K562 (cell line): Measurements from ENCODE around the genes JAK2, RIC1, MLANA and UHRF2.

DNA sequence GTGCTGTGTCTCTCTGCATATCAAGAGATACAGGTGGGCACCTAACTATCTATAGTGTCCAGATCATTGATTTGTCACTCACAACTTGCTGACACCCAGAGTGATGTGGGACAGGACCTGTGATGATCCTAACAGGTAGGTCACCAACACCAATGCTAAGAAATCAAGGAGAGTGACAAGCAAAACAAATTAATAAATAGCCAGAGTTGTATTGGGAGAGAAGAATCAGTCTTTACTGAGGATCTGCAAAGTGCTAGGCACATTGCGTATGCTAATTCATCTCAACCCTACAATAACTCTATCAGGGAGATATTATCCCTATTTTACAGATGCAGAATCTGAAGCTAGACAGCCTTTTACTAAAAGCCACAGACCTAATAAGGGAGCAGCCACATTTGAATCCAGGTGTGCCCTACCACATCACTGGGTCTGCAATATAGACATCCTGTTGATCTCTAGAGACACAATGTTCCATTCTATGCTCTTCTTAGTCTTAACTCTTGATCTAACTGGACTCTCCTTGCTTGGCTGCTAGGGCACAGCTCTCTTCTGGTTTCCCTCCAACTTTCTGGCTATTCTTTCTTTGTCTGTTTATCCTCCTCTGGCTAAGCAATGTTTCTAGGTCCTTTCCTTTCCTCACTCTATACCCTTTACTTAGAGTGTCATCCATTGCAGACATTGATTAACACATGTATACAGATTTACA is 1.3 kb upstream of the SPATA6L start:
- RAMPAGE, long total RNA, result no peak
- RRBS, result no CpG with 5 or more reads among the region's 1 CpG
PRO-cap:
- standard, result no peak
- CoPRO, capped RNA only, 2 experiments, result no peak in any of the 2 experiments
- CoPRO, capped and uncapped RNA, 2 experiments, result no peak in any of the 2 experiments
- CoPRO, uncapped RNA only, 2 experiments, result no peak in any of the 2 experiments
CAGE:
- cytosol, long polyA plus RNA, result no peak
- long polyA plus RNA, result no peak
- nucleolus, long total RNA, result no peak
- nucleus, long polyA plus RNA, result no peak

DNA sequence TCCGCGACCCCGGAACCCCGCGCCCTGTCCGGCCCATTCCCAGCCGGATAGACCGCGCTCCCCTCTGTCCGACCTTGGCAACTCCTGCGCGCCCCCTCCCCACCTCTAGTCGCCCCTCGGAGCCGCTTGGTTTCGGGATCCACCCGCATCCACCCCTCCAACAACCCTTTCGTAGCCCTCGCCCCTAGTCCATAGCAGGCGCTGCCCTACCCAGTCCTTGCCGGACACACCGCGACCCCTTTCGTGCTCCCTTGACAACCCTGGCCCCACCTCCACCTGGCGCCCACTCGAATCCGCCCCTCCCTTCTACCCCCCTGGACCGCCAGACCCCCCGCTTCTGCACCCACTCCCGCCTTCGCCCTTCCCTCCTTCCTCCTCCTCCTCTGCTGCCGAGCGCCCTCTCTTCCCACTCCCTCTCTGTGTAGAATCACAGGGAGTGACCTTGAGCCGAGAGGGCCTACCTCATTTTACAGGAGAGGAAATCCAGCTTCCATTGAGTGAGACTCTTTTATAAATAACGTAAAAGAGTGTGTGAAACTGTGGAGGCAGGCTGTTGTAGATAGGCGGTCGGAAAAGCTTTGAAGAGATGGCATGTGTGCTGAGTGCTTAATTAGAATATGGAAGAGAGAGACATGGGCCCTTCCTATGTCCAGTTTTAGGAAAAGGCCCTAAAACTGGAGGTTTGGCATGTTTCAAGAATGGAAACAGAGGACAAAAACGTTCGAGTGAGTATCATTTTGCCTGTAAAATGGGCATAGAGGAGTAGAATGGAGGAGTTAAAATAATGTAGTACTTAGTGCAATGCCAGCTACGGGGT is 717 bp upstream of the AK3 start:
- RAMPAGE, long total RNA, result no peak
- RRBS, result 2% methylated on average over 3 of the region's 40 CpGs
PRO-cap:
- standard, result bidirectional peak, plus-strand start at position 430 of the sequence, minus-strand start at position 372 of the sequence
- CoPRO, capped RNA only, 2 experiments, result no peak in any of the 2 experiments
- CoPRO, capped and uncapped RNA, 2 experiments, result no peak in any of the 2 experiments
- CoPRO, uncapped RNA only, 2 experiments, result no peak in any of the 2 experiments
CAGE:
- cytosol, long polyA plus RNA, result no peak
- long polyA plus RNA, result no peak
- nucleolus, long total RNA, result no peak
- nucleus, long polyA plus RNA, result no peak

- RAMPAGE, long total RNA, result no peak
- RRBS, result 4% methylated on average over 13 of the region's 47 CpGs
PRO-cap:
- standard, result bidirectional peak, plus-strand start at chr9:4792944, minus-strand start at chr9:4792673
- CoPRO, capped RNA only, 2 experiments, result peak in 2 of 2 experiments; most common minus-strand start chr9:4792673 (in 2)
- CoPRO, capped and uncapped RNA, 2 experiments, result peak in 2 of 2 experiments; most common minus-strand start chr9:4792673 (in 2)
- CoPRO, uncapped RNA only, 2 experiments, result no peak in any of the 2 experiments
CAGE:
- cytosol, long polyA plus RNA, result no peak
- long polyA plus RNA, result no peak
- nucleolus, long total RNA, result no peak
- nucleus, long polyA plus RNA, result no peak
Measured at GRCh38 chr9:4792170-4792841, 438 bp upstream of the RCL1 start.

DNA sequence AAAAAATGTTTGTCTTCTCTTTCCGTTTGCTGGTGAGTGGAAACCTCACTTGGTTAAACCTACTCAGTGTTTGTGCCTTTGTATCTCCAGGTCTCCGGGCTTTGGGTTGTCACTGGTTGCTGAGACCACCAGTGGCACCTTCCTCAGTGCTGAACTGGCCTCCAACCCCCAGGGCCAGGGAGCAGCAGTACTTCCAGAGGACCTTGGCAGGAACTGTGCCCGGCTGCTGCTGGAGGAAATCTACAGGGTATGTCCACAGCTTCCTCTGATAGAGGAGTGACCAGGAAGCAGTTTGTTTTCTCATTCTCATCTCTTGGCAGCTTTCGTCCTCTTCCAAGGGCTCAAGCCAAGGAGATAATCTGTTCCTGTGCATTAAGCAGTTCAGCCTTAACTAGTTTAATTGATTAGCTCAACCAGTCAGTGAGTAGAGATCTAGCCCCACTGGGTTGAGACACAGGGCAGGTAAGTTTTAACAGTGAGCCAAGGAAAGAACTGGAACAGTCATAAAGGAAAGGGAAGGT is 51.8 kb downstream of the RCL1 start:
- RAMPAGE, long total RNA, result no peak
- RRBS, result no CpG with 5 or more reads among the region's 4 CpGs
PRO-cap:
- standard, result no peak
- CoPRO, capped RNA only, 2 experiments, result no peak in any of the 2 experiments
- CoPRO, capped and uncapped RNA, 2 experiments, result no peak in any of the 2 experiments
- CoPRO, uncapped RNA only, 2 experiments, result no peak in any of the 2 experiments
CAGE:
- cytosol, long polyA plus RNA, result no peak
- long polyA plus RNA, result no peak
- nucleolus, long total RNA, result no peak
- nucleus, long polyA plus RNA, result no peak

DNA sequence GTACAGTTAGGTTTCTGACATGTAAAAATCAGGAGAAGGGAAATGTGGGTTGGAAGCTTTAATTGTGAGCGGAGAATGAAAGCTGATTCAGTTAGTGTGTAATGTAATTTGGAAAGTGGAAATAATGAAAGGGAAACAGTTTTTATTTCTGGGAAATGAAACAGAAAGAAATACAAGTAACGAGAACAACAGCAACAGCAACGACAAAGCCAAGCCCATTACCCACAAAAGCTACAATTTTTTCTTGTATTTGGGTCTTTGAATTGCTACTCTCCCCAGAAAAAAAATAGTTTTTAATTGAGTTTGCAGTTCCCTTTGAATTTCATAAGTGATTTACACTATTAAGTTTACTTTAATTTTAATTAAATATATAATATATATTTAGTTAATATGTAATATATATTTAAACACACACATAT is 48.7 kb upstream of the JAK2 start:
- RAMPAGE, long total RNA, result no peak
- RRBS, result no CpG with 5 or more reads among the region's 3 CpGs
PRO-cap:
- standard, result no peak
- CoPRO, capped RNA only, 2 experiments, result no peak in any of the 2 experiments
- CoPRO, capped and uncapped RNA, 2 experiments, result no peak in any of the 2 experiments
- CoPRO, uncapped RNA only, 2 experiments, result no peak in any of the 2 experiments
CAGE:
- cytosol, long polyA plus RNA, result no peak
- long polyA plus RNA, result no peak
- nucleolus, long total RNA, result no peak
- nucleus, long polyA plus RNA, result no peak

GRCh38 chr9:4984707-4985416 is at the start of gene JAK2:
Gene JAK2 (plus strand): TSS chr9:4985272.
- RAMPAGE, long total RNA, result no peak
- RRBS, result 2% methylated on average over 59 of the region's 86 CpGs
PRO-cap:
- standard, result bidirectional peak, plus-strand start at chr9:4984825, minus-strand start at chr9:4984824; bidirectional peak, plus-strand start at chr9:4985086, minus-strand start at chr9:4985204
- CoPRO, capped RNA only, 2 experiments, result peak in 2 of 2 experiments; most common plus-strand start chr9:4985320 (in 2); most common minus-strand start chr9:4985204 (in 2)
- CoPRO, capped and uncapped RNA, 2 experiments, result peak in 2 of 2 experiments; most common plus-strand start chr9:4985272 (in 2); most common minus-strand start chr9:4984750 (in 1)
- CoPRO, uncapped RNA only, 2 experiments, result peak in 2 of 2 experiments; most common plus-strand start chr9:4984786 (in 1); most common minus-strand start chr9:4984731 (in 1)
CAGE:
- cytosol, long polyA plus RNA, result no peak
- long polyA plus RNA, result start-site peak on the plus strand at chr9:4985030-4985147, 34 and 35 reads in 2 replicates; start-site peak on the plus strand at chr9:4985227-4985337, 53 and 239 reads in 2 replicates
- nucleolus, long total RNA, result no peak
- nucleus, long polyA plus RNA, result start-site peak on the plus strand at chr9:4985059-4985092, 38 and 59 reads in 2 replicates; start-site peak on the plus strand at chr9:4985225-4985350, 485 and 459 reads in 2 replicates

DNA sequence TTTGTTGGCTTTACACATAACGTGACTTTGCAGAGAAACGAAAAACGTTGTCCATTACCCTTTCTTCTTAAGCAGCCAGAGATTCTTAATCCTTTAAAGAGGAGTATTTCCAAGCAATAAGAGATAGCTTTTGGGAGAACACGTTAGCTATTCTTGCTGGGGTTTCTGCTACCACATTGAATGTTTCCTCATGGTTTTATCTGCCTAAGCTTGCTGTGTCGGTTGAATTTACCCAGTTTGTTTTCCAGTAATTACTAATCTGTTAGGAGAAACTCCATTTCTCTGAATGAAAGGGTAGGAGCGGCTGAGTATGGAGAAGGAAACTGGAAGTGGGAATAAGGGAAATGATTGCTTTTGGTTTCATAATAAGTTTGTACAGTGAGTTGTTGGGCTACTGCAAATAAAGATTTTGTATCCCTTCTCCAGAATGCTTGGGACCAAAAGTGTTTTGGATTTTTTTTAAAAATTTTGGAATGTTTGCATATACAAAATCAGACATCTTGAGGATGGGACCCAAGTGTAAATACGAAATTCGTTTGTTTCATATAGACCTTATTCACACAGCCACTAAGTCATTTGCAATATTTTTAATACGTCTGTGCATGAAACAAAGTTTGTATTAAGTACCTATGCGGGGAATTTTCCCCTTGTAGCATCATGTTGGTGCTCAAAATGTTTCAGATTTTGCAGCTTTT is 1.3 kb downstream of the JAK2 start:
- RAMPAGE, long total RNA, result no peak
- RRBS, result no CpG with 5 or more reads among the region's 10 CpGs
PRO-cap:
- standard, result no peak
- CoPRO, capped RNA only, 2 experiments, result no peak in any of the 2 experiments
- CoPRO, capped and uncapped RNA, 2 experiments, result no peak in any of the 2 experiments
- CoPRO, uncapped RNA only, 2 experiments, result peak in 1 of 2 experiments; most common plus-strand start position 462 of the sequence (in 1); most common minus-strand start position 183 of the sequence (in 1)
CAGE:
- cytosol, long polyA plus RNA, result no peak
- long polyA plus RNA, result no peak
- nucleolus, long total RNA, result no peak
- nucleus, long polyA plus RNA, result no peak

GRCh38 chr9:5044076-5044631 is 59.1 kb downstream of the JAK2 start:
- RAMPAGE, long total RNA, result no peak
- RRBS, result no CpG with 5 or more reads among the region's 4 CpGs
PRO-cap:
- standard, result no peak
- CoPRO, capped RNA only, 2 experiments, result no peak in any of the 2 experiments
- CoPRO, capped and uncapped RNA, 2 experiments, result no peak in any of the 2 experiments
- CoPRO, uncapped RNA only, 2 experiments, result no peak in any of the 2 experiments
CAGE:
- cytosol, long polyA plus RNA, result no peak
- long polyA plus RNA, result no peak
- nucleolus, long total RNA, result no peak
- nucleus, long polyA plus RNA, result no peak

- RAMPAGE, long total RNA, result no peak
- RRBS, result no CpG with 5 or more reads among the region's 2 CpGs
PRO-cap:
- standard, result no peak
- CoPRO, capped RNA only, 2 experiments, result no peak in any of the 2 experiments
- CoPRO, capped and uncapped RNA, 2 experiments, result no peak in any of the 2 experiments
- CoPRO, uncapped RNA only, 2 experiments, result no peak in any of the 2 experiments
CAGE:
- cytosol, long polyA plus RNA, result no peak
- long polyA plus RNA, result no peak
- nucleolus, long total RNA, result no peak
- nucleus, long polyA plus RNA, result no peak
Measured at GRCh38 chr9:5311241-5311440, 6.6 kb upstream of the RLN2 start.

DNA sequence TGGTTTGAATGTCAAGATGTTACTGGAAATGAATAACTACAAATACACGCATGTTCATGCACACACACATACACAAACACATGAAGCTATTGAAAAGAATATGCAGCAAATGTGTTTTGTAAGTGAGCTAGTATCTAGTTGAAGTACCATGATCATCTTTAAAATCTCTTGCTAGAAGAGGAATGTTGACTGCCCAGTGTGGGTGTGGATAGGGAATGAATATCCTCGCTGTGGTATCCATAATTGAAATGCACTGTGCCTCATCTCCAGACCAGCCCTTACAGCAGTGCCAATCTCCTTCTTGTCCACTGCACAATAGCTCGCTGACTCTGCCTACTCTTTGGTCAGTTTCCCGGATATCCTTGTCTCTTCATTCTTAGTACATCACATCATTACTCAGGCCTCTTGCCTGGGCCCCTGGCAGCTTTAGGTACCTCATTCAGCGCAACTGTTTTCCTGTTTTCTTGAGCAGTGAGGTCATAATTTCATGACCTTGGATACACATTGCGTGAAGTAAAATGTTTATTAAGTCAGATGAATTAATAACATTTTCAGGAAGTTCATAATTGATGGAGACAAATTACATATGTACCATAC is 21.8 kb upstream of the PDCD1LG2 start:
- RAMPAGE, long total RNA, result no peak
- RRBS, result no CpG with 5 or more reads among the region's 6 CpGs
PRO-cap:
- standard, result no peak
- CoPRO, capped RNA only, 2 experiments, result no peak in any of the 2 experiments
- CoPRO, capped and uncapped RNA, 2 experiments, result no peak in any of the 2 experiments
- CoPRO, uncapped RNA only, 2 experiments, result no peak in any of the 2 experiments
CAGE:
- cytosol, long polyA plus RNA, result no peak
- long polyA plus RNA, result no peak
- nucleolus, long total RNA, result no peak
- nucleus, long polyA plus RNA, result no peak

DNA sequence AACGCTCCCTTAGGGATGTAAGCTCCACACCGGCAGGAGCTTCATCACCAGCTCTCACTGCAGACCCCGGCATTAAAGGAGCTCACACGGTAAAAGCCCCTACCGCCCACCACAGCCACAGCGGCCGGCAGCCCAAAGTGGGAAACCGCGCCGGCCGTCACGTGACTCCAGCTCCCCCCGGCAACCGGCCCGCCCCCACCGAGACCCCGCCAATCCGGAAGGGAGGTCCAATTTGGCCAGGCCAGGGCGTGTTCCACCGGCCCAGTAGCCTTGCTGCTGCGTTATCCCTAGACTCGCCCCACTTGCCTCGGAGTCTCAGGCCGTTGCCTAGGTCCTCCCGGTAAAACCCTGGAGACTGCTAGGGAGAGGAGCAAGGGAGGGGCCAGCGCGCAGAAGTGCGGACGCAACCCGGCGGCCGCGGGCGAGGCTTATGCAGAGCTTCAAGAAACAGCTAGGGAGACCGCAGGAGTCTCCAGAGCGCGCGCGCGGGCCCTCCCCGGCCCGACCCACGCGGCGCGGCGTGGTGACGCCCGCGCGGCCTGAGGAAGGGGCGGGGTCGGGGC is 342 bp upstream of the RIC1 start:
- RAMPAGE, long total RNA, result start-site peak on the minus strand centred at position 486 of the sequence, 49 bp wide, 31 and 38 reads in 2 replicates
- RRBS, result 2% methylated on average over 22 of the region's 53 CpGs
PRO-cap:
- standard, result bidirectional peak, plus-strand start outside the sequence, minus-strand start at position 432 of the sequence
- CoPRO, capped RNA only, 2 experiments, result peak in 2 of 2 experiments; most common plus-strand start position 264 of the sequence (in 2); most common minus-strand start position 139 of the sequence (in 2)
- CoPRO, capped and uncapped RNA, 2 experiments, result peak in 2 of 2 experiments; most common minus-strand start position 432 of the sequence (in 2)
- CoPRO, uncapped RNA only, 2 experiments, result peak in 2 of 2 experiments; most common plus-strand start position 290 of the sequence (in 1); most common minus-strand start position 74 of the sequence (in 1)
CAGE:
- cytosol, long polyA plus RNA, result no peak
- long polyA plus RNA, result no peak
- nucleolus, long total RNA, result no peak
- nucleus, long polyA plus RNA, result no peak

DNA sequence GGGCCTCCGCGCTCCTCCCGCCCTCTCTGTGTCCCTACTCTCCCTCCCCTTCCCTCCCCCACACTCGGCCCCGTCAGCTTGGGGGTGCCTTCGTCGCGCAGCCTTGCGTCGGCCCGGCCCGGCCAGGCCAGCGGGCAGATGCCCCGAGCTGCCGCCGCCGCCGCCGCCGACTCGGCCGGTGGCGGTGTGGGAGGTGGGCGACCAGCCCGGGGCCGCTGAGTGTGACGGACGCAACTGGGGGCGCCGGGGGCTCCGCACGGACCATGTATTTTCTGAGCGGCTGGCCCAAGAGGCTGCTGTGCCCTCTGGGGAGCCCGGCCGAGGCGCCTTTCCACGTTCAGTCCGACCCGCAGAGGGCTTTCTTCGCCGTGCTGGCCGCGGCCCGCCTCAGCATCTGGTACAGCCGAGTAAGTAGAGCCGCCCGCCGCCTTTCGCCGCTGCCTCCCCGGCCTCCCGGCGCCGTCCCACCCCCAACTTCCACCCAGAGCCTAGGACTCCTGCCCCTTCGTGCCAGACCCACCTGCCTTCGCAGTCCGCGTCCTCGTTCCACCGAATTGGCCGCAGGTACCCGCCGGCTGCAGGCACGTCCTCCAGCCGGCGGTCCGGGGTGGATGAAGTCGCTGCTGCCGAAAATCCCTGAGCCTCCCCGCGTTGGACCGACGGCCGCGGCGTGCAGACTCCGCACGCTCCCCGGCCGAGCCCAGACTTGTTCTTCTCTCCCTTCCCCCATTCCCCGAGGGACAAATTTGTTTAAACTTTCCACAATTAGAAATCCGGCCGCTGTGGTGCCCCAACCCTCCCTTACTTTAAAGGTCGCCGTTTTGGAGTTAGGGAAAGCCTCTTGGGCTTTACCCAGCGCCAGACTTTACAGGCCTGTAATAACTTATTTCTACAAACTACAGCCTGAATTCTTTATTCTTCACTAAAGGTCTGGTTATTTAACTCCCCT is at the start of gene RIC1:
TSS of gene RIC1 (plus strand) at position 61 of the 949 bp plus-strand sequence.
- RAMPAGE, long total RNA, result no peak
- RRBS, result 1% methylated on average over 26 of the region's 86 CpGs
PRO-cap:
- standard, result bidirectional peak, plus-strand start at position 63 of the sequence, minus-strand start outside the sequence
- CoPRO, capped RNA only, 2 experiments, result peak in 2 of 2 experiments; most common plus-strand start position 63 of the sequence (in 2)
- CoPRO, capped and uncapped RNA, 2 experiments, result peak in 2 of 2 experiments; most common plus-strand start position 63 of the sequence (in 2)
- CoPRO, uncapped RNA only, 2 experiments, result peak in 1 of 2 experiments; most common plus-strand start position 63 of the sequence (in 1)
CAGE:
- cytosol, long polyA plus RNA, result no peak
- long polyA plus RNA, result start-site peak on the plus strand centred at position 154 of the sequence, 189 bp wide, 31 and 59 reads in 2 replicates
- nucleolus, long total RNA, result no peak
- nucleus, long polyA plus RNA, result start-site peak on the plus strand centred at position 90 of the sequence, 87 bp wide, 136 and 70 reads in 2 replicates

GRCh38 chr9:5818016-5818286 is 15.0 kb downstream of the ERMP1 start:
- RAMPAGE, long total RNA, result no peak
- RRBS, result no CpG with 5 or more reads among the region's 2 CpGs
PRO-cap:
- standard, result no peak
- CoPRO, capped RNA only, 2 experiments, result no peak in any of the 2 experiments
- CoPRO, capped and uncapped RNA, 2 experiments, result no peak in any of the 2 experiments
- CoPRO, uncapped RNA only, 2 experiments, result no peak in any of the 2 experiments
CAGE:
- cytosol, long polyA plus RNA, result no peak
- long polyA plus RNA, result no peak
- nucleolus, long total RNA, result no peak
- nucleus, long polyA plus RNA, result no peak

DNA sequence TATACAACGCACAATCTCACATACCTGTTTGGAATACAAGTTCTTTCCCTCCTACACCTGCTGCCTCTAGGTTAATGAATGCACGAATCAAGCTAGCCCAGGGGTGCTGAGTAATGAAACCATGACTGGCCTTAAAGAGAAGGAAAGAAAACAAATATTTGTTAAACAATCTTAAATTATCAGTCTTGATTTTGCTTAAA is 9.1 kb downstream of the ERMP1 start:
- RAMPAGE, long total RNA, result no peak
- RRBS, result no CpG with 5 or more reads among the region's 2 CpGs
PRO-cap:
- standard, result no peak
- CoPRO, capped RNA only, 2 experiments, result no peak in any of the 2 experiments
- CoPRO, capped and uncapped RNA, 2 experiments, result no peak in any of the 2 experiments
- CoPRO, uncapped RNA only, 2 experiments, result no peak in any of the 2 experiments
CAGE:
- cytosol, long polyA plus RNA, result no peak
- long polyA plus RNA, result no peak
- nucleolus, long total RNA, result no peak
- nucleus, long polyA plus RNA, result no peak

DNA sequence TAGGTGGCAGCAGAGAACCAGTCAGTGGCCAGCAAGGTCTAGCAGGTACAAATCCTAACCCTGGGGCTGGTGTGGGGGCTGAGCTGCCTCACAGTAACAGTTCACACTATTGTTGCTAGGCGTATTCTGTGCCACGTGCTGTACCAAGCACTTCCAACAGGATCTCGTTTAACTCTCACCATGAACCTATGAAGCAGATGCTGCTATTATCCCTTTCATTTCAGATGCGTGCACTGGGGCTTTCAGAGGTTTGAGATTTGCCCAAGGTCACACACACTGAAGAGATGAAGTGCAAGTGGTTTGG is 4.5 kb upstream of the MLANA start:
- RAMPAGE, long total RNA, result no peak
- RRBS, result no CpG with 5 or more reads among the region's 4 CpGs
PRO-cap:
- standard, result no peak
- CoPRO, capped RNA only, 2 experiments, result no peak in any of the 2 experiments
- CoPRO, capped and uncapped RNA, 2 experiments, result no peak in any of the 2 experiments
- CoPRO, uncapped RNA only, 2 experiments, result no peak in any of the 2 experiments
CAGE:
- cytosol, long polyA plus RNA, result no peak
- long polyA plus RNA, result no peak
- nucleolus, long total RNA, result no peak
- nucleus, long polyA plus RNA, result no peak

DNA sequence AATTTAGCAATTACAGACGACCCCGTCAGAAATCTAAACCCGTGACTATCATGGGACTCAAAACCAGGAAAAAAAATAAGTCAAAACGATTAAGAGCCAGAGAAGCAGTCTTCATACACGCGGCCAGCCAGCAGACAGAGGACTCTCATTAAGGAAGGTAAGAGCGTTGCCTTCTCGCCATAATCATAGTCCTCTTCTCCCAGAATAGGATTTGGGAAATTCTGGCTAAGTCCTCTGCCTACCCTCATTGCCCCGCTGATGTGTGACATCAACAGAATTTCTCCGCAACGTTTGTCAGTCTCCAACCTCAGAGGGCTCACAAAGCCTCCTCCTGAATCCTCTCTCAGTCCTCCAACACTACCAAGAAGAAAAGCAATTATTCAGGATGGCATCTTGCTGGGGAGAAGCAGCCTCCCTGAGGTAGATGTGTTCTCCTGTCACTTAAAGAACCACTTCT is at the start of gene MLANA:
TSS of gene MLANA (plus strand) at position 110 of the 457 bp plus-strand sequence.
- RAMPAGE, long total RNA, result no peak
- RRBS, result no CpG with 5 or more reads among the region's 11 CpGs
PRO-cap:
- standard, result no peak
- CoPRO, capped RNA only, 2 experiments, result no peak in any of the 2 experiments
- CoPRO, capped and uncapped RNA, 2 experiments, result no peak in any of the 2 experiments
- CoPRO, uncapped RNA only, 2 experiments, result no peak in any of the 2 experiments
CAGE:
- cytosol, long polyA plus RNA, result no peak
- long polyA plus RNA, result no peak
- nucleolus, long total RNA, result no peak
- nucleus, long polyA plus RNA, result no peak

GRCh38 chr9:6412871-6413889 is at the start of gene UHRF2:
Gene UHRF2 (plus strand): TSS chr9:6413199.
- RAMPAGE, long total RNA, result no peak
- RRBS, result 2% methylated on average over 38 of the region's 114 CpGs
PRO-cap:
- standard, result bidirectional peak, plus-strand start at chr9:6413271, minus-strand start at chr9:6413008; bidirectional peak, plus-strand start at chr9:6413595, minus-strand start at chr9:6413614
- CoPRO, capped RNA only, 2 experiments, result peak in 2 of 2 experiments; most common plus-strand start chr9:6413232 (in 2); most common minus-strand start chr9:6412951 (in 1)
- CoPRO, capped and uncapped RNA, 2 experiments, result peak in 2 of 2 experiments; most common plus-strand start chr9:6413227 (in 1); most common minus-strand start chr9:6413008 (in 1)
- CoPRO, uncapped RNA only, 2 experiments, result peak in 2 of 2 experiments; most common plus-strand start chr9:6413205 (in 2); most common minus-strand start chr9:6412939 (in 1)
CAGE:
- cytosol, long polyA plus RNA, result no peak
- long polyA plus RNA, result no peak
- nucleolus, long total RNA, result no peak
- nucleus, long polyA plus RNA, result start-site peak on the plus strand at chr9:6413193-6413235, 68 and 44 reads in 2 replicates

- RAMPAGE, long total RNA, result no peak
- RRBS, result no CpG with 5 or more reads among the region's 2 CpGs
PRO-cap:
- standard, result no peak
- CoPRO, capped RNA only, 2 experiments, result no peak in any of the 2 experiments
- CoPRO, capped and uncapped RNA, 2 experiments, result no peak in any of the 2 experiments
- CoPRO, uncapped RNA only, 2 experiments, result no peak in any of the 2 experiments
CAGE:
- cytosol, long polyA plus RNA, result no peak
- long polyA plus RNA, result no peak
- nucleolus, long total RNA, result no peak
- nucleus, long polyA plus RNA, result no peak
Measured at GRCh38 chr9:6477495-6477961, 64.5 kb downstream of the UHRF2 start.

GRCh38 chr9:6566844-6567108 is 78.8 kb downstream of the GLDC start:
- RAMPAGE, long total RNA, result no peak
- RRBS, result no CpG with 5 or more reads among the region's 2 CpGs
PRO-cap:
- standard, result no peak
- CoPRO, capped RNA only, 2 experiments, result no peak in any of the 2 experiments
- CoPRO, capped and uncapped RNA, 2 experiments, result no peak in any of the 2 experiments
- CoPRO, uncapped RNA only, 2 experiments, result no peak in any of the 2 experiments
CAGE:
- cytosol, long polyA plus RNA, result no peak
- long polyA plus RNA, result no peak
- nucleolus, long total RNA, result no peak
- nucleus, long polyA plus RNA, result no peak